HCT116 (cell line): ENCODE data around the genes ZNF680 and TMEM248.

DNA sequence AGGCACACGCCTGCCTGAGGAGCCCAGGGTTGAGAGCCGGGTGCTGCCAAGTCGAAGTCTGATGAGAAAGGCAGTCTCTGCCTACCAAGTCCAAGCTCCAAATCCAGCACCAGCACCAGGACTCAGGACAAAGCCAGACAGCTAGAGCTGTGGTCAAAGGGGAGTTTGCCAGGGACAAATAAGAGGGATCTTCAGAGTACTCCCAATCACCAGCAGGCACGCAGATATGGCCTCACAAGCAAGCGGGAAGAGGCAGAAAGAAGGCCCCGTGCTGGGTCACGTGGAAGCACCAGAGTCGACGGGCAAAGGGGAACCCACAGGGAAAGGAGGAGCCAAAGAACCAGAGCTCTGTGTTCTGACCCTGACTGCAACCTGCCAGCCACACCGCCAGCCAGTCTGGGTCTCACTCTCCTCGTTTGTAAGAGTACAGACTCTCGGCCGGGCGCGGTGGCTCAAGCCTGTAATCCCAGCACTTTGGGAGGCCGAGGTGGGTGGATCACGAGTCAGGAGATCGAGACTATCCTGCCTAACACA is 47.5 kb downstream of the VOPP1 start:
- RRBS: no CpG with 5 or more reads among the region's 18 CpGs

DNA sequence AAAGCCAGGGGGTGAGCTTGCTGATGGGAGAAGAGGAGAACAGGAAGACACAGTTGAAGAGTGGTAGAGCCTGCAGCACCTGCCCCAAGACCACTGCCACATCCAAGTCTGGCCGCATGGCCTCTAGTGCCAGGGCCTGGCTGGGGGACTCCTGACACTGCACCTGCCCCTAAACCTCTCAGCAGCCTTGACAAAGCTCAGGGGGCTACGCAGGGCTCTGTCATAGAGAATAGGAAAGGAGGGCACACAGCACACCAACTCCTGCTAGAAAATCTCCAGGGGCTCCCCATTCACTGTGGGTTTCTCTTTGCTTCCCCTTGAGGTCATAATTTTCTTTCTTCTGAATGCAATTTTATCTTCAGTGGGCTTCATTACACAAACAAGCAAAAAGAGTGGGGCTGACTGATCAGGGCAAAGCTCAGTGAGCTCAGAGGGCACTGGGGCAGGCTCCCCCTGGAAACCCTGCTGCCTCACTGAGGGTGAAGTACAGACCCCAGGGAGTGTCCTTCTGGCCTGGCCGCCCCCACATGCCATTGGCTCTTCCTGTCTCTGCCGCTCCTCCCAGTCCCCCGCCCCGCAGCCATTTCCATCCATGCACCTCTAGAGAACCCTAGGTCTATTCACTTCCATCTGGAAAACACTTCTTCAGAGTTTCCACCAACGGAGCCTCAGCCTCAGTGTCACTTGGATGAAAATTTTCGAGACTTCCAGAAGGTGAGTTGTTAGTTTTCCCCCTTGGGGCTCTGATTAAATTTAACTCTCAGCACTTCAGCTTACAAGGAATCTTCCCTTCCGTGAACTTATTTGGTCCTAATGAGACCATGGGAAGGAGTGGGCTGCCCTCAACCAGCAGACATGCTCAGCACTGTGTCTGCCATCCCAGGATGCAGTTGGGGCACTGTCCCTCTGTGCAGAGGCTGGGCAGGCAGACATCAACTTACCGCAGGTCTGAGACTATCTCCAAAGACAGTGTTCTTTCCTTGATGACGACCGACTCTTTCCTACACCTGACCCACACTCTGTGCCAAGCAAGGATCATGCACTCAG is 37.0 kb downstream of the VOPP1 start:
- RRBS: no CpG with 5 or more reads among the region's 12 CpGs

GRCh38 chr7:55555887-55556659 is 16.2 kb downstream of the VOPP1 start:
- RRBS: no CpG with 5 or more reads among the region's 6 CpGs

GRCh38 chr7:55569591-55570612 is 2.4 kb downstream of the VOPP1 start:
- RRBS: no CpG with 5 or more reads among the region's 9 CpGs

DNA sequence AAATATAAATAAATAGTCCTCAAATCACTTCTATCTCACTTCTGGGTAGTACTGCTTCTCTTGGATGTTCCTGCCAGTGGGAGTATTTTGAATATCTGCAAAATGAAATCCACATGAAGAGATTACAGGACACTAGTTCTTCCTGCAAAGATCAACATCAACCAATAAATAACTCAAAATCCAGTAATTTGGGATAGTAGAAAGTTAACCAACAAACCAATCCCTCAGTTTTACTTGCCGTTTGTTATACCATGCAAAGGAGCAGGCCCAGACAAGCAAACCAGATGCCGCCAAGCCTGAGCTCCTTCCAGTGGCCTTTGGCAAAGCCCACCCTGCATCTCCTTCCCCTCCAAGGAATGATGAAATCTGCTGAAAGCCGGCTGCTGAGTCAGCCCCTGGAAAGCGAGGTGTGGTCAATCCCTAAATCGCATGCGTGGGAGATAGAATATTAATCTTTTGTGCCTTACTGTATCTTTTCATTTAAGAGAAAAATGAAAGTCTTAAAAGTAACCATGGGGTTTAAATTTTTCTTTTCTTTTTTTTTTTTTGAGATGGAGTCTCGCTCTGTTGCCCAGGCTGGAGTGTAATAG is 135.7 kb upstream of the VOPP1 start:
- RRBS: no CpG with 5 or more reads among the region's 7 CpGs

DNA sequence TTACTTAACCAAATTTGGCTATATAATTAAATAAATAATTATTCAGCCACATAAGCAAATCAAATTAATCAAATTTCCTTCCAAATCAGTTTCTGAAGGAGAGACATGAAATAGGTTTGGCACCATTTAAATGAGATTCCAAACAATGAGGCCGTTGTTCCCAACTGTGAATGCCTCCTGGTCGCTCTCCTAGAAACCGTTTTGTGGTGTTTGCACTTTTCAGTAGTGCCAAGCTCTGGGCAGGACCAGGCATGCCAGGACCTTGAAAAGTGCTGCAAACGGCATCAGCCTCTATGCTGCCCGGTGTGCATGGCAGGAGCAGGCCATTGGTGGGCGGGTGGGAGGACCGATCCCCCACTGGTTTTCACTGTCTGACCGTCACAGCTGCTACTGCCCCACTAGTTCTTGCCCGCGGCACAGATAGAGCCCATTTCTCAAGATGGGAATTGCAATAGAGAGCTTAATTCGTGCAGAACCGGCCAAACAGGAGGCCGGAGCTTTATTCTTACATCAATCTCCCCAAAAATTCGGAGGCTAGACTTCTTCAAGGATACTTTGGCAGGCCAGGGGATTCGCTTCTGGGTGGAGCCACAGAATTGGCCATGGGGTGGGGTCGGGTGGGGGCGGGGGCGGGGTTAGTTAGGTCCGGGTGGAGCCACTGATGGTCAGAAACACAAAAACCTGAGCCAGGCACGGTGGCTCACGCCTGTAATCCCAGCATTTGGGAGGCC is 87.8 kb downstream of the SEPTIN14 start:
- RRBS: no CpG with 5 or more reads among the region's 21 CpGs

DNA sequence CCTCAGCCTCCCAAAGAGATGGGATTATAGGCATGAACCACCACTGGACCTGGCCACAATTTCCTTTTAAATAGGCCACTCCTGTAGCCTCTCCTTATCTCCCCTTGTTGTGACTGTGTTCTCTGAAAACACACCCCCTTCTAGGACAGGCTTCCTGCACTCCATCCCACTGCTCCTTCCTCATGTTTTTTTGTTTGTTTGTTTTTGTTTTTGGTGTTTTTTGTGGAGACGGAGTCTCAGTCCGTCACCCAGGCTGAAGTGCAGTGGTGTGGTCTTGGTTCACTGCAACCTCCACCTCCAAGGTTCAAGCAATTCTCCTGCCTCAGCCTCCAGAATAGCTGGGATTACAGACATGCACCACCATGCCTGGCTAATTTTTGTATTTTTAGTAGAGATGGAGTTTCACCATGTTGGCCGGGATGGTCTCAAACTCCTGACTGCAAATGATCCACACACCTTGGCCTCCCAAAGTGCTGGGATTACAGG is 2.8 kb downstream of the PHKG1 start:
- RRBS: no CpG with 5 or more reads among the region's 3 CpGs

- RRBS: no CpG with 5 or more reads among the region's 5 CpGs
Observed at GRCh38 chr7:56105539-56105871, 771 bp downstream of the CHCHD2 start.

- RRBS: no CpG with 5 or more reads among the region's 54 CpGs
Observed at GRCh38 chr7:56287635-56288251, 171.5 kb upstream of the NUPR2 start.

DNA sequence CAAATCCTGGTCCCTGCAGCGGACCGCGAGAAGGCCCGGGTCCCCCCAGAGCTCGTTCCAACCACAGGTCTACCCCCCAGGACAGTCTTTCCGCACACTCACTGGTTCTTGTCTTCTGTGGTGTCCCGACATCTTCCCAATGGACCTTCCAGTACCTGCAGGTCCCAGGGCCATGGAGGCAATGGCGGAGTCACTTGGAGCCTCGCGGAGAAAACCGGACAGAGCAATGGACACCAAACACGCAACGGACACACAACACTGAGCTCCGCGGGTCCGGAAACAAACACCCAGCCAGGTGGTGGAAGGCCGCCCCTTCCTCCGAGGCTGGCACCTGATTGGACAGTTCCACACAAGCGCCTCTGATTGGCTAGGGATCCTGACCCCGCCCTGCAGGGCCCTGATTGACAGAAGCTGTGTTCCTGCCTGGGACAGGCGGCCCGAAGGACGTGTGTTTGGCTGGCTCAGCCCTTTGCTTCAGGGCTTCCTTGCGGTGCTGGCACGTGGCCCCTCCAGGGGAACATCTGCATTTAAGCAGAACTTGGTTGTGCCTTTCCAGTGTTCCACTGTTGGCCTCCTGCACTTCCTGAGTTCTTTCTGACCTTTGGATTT is 332.0 kb upstream of the NUPR2 start:
- RRBS: 93% methylated on average over 10 of the region's 25 CpGs

DNA sequence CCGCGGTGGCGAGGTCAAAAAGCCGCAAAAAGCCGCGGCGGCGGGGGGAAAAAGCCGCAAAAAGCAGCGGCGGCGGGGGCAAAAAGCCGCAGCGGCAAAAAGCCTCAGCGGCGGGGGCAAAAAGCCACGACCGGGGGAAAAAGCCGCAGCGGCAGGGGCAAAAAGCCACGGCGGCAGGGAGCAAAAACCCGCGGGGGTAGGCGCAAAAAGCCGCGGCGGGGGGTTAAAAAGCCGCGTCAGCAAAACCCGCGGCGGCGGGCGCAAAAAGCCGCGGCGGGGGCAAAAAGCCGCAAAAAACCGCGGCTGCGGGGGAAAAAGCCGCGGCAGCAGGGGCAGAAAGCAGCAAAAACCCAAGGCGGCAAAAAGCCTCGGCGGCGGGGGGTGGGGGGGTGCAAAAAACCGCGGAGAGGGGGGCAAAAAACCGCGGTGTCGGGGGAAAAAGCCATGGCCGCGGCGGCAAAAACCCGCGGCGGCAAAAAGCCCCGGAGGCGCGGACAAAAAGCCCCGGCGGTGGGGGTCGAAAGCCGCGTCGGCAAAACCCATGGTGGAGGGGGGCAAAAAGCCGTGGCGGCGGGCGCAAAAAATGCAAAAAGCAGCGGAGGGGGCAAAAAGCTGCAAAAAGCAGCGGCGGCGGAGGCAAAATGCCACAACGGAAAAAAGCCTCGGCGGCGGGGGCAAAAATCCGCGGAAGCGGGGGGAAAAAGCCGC is 418.6 kb downstream of the ZNF716 start:
- RRBS: no CpG with 5 or more reads among the region's 84 CpGs

DNA sequence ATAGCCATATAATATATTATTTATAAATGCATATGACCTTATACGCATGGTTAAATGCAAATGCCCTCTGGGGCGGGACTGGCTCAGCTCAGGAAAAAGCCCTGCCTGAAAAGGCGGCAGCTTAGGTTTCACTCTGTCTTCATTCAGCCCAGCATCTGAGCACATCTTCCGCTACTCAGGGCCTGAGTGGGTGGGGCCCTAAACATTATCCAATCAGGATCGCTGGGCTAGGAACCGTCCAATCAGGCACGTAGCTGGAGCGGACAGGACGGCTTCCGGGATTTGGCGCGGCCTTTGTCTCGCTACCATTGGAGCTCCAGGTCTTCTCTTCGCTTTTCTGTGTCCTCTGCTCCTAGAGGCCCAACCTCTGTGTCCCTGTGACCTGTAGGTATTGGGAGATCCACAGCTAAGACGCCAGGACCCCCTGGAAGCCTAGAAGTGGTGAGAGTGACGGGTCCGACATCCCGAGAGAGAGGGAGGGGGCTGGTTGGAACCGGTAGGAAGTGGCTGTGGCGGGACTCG is 99.2 kb downstream of the ZNF680 start:
- RRBS: no CpG with 5 or more reads among the region's 21 CpGs

DNA sequence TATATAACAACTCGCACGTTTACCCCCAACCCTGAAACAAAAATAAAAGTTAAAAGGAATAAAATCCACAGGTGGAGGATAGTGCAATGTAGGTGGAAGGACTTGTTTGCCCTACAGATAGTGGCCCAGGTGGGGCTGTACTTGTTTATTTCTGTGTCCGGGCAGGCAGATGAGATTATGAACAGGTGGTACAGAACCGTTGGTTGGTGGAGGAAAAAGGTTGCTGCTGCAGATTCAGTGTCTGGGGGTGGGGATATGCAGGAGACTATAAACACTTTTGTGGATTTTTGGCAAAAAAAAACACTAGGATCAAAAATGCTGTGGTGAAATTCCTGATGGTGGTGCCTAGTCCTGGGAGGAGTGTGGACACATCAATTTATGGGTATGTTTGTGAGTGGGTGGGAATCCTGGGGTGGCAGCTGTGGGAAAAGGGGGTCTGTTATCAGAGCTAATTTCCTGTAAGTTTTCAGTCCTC is 4.9 kb downstream of the ZNF680 start:
- RRBS: no CpG with 5 or more reads among the region's 4 CpGs

DNA sequence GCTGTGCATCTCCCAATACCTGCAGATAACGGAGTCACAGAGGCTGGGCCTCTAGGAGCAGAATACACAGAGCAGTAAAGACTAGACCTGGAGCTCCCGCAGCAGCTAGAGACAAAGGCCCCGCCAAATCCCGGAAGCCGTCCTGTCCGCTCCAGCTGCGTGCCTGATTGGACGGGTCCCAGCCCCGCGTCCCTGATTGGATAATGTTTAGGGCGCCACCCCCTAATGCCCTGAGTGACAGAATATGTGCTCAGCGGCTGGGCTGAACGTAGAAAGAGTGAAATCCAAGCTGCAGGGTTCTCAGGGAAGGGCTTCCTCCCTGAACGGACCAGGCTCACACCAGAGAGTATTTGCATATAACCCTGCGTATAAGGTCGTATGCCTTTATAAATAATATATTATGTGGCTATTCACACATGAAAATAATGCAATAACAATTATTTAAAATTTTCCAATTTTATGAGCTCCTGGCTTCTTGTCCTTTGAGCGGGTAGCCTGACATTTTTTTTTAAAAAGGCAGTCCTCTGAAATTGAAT is at the start of gene ZNF680:
Gene ZNF680 (minus strand): TSS at position 113 of the 536 bp plus-strand sequence.
- RRBS: no CpG with 5 or more reads among the region's 17 CpGs

- RRBS: no CpG with 5 or more reads among the region's 34 CpGs
Observed at GRCh38 chr7:64877223-64877754, 25.8 kb upstream of the ZNF273 start.

DNA sequence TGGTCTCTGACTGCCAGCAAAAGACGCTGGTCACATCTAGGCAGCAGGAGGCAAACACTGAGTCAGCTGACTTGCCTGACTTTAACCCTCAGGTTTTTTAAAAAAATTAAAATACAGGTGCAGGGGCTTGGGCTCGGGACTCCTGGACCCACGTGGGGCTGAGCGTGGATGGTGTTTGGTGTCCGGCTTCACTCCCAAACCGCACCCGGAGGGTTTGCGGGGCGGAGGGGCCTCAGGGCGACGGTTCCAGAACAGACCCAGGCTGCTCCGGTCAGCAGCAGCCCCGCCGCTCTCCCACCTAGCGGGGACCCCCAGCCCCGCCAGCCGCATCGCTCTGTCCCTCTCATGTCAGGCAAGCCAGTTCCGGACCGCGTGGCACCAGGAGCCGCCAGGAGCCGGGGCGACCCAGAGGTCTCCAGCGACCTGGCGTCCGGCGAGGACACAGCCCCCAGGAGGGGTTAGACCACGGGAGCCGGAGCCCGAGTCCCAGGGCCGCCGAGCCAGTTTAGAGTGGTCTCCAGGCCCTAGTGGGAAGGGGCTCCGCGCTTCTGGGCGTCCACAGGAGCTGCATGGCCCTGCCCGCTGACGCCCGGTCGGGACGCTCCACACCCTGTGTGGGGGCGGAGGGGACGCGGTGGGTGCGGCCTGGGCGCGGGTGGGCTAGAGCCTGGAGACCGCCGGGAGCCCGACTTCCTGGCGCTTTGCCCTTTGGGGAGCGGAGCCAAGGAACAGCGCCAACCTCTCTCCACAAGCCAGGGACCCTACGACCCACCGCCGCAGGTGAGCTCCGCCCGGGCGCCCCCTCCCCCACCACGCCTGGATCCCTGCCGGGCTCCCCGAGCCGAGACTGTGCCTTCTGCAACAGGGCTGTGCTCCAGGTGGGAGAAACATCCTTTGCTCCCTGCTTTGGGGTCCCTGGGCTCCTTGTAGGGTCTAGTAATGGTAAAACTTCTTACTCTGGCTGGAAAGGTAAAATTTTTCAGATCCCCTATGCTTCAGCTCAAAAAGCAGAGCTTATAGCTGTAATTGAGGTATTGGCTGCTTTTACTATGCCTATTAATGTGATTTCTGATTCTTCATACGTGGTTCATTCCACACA is 44.4 kb downstream of the ZNF273 start:
- RRBS: 94% methylated on average over 20 of the region's 64 CpGs

GRCh38 chr7:65907511-65908012 is 34.7 kb downstream of the VKORC1L1 start:
- RRBS: no CpG with 5 or more reads among the region's 4 CpGs

GRCh38 chr7:65951986-65952477 is 30.0 kb downstream of the GUSB start:
- RRBS: no CpG with 5 or more reads among the region's 4 CpGs

DNA sequence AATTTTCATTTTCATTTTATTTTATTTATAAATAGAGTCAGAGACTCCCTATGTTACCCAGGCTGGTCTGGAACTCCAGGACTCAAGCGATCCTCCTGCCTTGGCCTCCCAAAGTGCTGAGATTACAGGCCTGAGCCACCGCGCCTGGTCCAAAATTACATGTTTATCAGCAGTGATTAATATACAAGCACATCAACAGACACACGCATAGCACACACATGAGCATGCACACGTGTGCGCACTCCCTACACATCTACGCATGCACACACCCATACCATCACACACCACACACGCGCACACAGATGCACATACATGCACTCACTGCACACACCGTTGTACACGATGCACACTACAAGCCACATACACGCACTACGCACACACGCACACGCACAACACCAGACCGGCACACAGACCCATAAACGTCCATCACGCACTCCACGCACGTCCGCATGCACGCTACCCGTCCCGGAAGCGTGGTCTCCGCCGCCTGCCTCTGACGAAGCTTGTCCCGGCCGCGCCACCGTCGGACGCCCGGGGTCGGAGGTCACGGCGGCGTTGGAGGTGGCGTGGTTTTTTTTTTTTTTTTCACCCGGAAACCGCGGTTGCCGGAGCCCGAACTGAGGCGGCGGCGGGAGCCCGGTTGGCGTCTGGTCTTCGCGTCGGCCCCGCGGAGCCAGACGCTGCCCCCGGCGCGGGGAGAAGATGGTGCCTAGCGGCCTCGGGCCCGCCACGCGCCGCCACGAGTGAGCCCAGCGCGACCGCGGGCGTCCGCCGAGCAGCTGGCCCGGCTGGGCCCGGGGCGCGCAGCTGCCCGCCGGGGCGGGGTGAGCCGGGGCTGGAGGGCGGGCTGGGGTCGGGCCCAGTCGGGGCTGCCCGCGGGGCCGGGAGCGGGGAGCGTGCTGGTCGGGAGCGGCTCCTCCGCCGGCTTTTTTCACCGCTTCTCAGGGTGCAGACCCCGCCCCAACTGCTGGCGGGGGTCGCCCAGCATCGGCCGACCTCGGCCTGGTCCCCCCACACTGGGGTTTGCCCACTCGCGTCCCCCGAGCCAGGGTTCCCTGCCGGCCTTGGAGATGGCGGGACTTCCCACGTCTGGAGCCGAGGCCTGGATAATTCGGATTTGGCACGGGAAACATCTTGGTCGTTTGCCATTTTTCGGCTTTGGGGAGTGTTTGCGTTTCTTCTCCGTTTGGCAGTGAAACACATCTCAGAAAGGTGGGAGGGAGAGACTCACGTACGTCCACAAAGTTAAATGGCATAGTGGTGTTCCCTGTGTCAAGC is at the start of gene TMEM248:
Gene TMEM248 (plus strand): TSS at position 588 of the 1,278 bp plus-strand sequence.
- RRBS: 1% methylated on average over 46 of the region's 115 CpGs